ENCODE measurements around a stretch of chr7.

- PRO-cap, result no peak
Measured at GRCh38 chr7:3700789-3701269, 399.8 kb downstream of the SDK1 start.

DNA sequence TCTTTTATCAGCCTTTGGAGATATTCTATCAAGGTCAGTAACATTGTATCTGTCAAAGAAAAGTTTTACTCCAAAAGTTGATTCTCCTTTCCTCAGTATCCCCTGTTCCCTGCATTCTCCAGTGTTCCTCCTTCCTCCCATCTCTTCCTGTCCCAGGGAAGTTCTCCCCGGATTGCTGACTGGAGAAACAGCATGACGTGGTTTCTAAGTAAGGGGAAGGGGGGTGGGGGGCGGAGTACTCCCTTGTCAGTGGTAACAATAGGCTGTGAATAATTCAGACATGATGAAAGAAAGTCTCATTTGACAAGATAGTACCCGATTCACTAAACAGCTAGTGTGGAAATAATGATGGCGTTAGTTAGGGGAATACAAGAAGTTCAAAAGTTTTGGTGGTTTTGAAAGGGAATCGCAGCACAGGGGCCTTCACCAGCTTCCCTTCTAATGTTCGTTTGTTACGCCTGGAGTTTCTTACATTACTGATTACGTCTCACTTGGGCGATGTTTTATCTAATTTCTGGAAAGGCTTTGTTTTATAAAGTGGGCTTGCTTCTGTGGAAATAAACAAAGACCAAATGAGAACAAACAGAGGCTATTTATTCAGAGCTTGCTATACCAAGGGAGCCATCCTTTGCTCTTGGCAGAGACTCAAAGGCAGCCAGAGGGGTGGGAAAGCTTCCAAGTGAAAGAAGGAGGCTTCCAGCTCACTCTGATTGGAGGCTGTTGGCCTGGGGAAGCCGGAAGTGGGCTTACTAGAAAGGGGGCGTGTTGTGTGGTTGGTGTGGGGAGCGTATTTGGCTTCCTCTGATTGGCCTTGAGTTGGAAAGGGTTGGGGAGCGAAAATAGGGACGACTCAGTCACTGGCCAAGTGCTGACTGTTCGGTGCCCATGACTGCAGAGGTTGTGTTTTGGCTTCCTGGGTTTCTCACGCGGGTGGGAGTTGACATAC is 453.7 kb downstream of the SDK1 start:
- PRO-cap, result no peak

GRCh38 chr7:3943146-3943675 is 642.2 kb downstream of the SDK1 start:
- PRO-cap, result no peak

GRCh38 chr7:3943676-3944085 is 642.6 kb downstream of the SDK1 start:
- PRO-cap, result no peak

DNA sequence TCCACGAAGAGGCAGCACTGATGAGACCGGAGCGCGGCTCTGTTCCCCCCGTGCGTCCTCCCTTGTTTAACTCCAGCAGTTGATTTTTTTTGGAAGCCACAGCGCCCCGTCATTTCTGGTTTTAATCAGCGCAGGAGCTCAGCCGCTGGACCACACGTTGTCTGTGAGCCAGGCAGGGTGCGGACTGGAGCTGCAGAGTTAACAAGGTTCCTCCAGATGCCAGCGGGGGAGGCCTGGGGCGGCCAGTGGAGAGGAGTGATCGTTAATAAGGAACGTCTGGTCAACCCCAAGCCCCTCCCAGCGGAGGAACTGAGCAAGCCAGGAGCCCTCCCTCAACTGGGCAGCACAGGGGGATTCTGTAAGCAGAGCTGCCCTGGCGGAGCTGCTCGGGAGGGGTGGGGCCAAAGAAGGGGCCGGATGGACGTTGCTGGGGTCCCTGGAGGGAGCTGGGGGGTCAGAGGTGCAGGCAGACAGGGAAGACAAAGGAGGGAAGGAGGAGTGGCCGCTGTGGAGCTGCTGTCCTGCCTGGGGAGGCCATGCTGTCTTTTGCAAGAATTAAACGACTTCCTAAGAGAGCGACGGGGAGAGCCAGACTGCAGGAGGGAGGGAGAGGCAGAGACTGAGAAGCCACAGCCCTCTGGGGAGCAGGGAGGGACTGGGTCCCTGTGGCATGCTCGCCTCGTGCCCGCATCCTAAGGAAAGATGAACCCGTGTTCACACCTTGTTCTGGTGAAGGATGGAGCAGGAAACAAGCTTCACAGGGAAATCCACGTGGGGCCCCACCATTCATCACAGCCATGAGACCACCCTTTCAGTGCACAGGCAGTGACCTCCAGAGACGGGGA is 537.1 kb upstream of the FOXK1 start:
- PRO-cap, result no peak

GRCh38 chr7:4434052-4434727 is 247.9 kb upstream of the FOXK1 start:
- PRO-cap, result no peak

- PRO-cap, result no peak
Measured at GRCh38 chr7:4613884-4614358, 68.2 kb upstream of the FOXK1 start.

GRCh38 chr7:4641083-4641545 is 41.0 kb upstream of the FOXK1 start:
- PRO-cap, result no peak

GRCh38 chr7:4683872-4684621 is 2.0 kb downstream of the FOXK1 start:
- PRO-cap, result no peak

DNA sequence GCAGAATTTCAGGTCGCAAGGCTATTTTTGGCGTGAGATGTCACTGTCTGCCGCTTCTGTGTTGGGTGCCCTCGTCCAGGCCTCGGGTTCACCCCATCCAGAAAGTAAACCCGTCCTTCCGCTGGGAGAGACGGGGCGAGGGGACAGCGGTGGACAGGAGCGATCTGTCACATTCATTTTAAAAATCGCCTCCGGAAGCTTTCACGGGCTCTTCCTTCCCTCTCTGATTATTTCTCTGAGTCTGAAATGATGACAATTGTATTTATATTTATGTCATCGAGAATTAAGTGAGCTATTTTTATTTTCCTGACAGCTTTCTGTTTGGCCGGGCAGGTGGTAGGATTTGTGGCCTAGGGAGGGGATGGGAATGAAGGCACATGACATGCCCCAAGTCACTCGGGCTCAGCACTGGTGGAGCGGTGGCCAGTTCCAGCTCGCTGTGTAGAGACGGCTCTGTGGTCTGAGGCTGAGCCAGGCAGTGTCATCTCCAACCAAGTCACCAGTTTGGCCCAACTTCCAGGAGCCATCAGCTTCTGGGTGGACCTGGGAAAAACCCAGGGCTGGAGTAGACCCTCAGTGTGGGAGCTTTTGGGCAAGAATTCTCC is 40.6 kb upstream of the AP5Z1 start:
- PRO-cap, result no peak

DNA sequence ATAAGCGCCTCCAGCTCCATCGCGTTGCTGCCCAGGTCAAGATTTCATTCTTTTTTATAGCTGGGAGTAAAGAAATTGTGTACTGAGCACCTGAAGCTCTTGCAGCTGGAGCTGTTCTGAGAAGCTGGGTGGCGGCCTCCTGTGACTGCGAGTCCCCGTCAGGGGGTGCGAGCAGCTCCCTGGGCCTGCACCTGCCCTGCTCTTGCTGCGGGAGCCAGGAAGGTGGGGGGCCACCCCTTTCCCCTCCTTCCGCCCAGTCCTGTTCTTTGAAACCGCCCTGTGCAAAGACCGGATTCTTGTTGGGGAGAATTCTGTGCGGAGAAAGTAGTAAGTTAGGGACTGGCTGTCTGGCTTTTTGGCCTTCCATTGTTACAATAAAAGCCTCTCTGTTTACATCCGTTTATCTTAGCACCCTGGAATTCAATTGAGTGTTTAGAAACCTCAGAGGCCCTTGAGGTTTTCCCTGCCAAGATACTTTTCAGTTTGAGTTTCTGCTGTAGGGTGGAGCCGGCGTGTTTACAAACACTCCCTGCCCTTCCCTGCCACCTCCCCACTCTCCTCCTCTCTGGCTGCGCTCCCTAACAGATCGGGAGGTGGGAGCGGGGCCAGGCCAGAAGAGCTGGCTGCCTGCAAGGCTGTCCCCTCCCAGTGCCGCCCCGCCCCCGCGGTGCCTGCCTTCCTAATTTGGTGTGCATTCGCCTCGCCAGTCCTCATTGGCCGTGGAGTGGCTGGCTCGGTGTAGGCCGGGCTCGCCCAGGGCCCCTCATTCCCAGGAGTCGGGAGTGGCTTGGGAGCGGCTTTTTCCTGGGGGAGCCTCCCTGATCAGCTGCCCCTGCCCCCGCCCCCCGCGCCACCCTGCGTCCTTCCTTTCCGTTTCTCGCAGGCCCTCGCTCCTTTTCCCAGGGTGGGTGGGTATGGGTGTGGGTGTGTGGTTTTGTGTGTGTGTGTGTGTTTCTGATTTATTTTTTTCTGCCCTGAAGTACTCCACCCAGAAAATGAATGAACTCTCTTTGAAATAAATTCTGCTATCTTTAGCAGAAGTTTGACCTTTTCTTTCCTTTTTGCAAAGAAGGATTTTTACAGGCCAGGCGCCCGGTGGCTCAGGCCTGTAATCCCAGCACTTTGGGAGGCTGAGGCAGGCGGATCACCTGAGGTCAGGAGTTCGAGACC is 30.5 kb upstream of the AP5Z1 start:
- PRO-cap, result no peak

DNA sequence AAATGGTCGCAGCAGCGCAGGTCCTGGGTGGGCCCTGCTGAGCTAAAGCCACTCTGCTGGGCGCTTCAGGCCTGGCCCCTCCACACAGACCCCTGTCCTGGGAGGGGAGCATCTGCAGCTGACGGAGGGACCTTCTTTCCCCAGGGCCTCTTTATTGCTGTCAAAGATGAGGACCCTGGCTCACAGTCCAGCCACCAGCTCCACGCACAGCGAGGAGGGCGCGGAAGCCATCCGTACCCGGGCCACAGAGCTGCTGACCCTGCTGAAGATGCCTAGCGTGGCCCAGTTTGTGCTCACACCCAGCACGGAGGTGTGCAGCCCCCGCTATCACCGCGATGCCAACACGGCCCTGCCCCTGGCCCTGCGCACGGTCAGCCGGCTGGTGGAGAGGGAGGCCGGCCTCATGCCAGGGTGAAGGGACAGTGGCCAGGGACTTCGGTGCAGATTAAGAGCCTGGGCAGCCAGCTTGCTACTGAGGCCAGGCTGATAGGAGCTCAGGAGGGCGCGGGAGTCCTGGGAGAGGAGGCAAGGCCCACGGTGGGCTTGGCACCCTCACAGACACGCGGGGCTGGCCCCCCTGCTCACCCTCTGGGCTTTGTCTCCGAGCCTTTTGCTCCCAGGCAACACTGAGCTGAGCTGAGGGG is 15.7 kb downstream of the AP5Z1 start:
- PRO-cap, result no peak

- PRO-cap, result no peak
Measured at GRCh38 chr7:5212433-5212972, 22.5 kb downstream of the WIPI2 start.

- PRO-cap, result no peak
Measured at GRCh38 chr7:5313062-5313632, 30.4 kb downstream of the SLC29A4 start.

DNA sequence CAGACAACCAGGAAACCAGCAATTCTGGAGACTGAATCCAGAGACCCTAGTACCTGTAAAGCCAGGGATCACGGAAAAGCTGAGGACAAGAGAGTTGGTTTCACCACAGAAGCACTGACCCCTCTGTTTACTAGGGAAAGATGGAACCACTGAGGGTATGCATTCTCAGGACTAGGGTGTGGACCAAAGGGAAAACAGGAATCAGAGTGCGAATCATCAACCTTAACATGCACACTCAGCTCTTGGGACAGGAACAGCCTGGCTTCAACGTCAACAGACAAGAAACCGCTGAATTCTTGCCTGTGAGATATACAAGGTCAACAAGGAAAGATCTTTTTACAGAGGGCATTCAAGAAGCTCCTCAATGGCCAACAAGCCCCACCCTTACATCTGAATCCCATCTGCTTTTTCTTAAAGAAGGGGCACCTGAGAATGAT is 14.9 kb downstream of the TNRC18 start:
- PRO-cap, result no peak

GRCh38 chr7:5421588-5422615 is 1.7 kb downstream of the TNRC18 start:
- PRO-cap, result no peak

DNA sequence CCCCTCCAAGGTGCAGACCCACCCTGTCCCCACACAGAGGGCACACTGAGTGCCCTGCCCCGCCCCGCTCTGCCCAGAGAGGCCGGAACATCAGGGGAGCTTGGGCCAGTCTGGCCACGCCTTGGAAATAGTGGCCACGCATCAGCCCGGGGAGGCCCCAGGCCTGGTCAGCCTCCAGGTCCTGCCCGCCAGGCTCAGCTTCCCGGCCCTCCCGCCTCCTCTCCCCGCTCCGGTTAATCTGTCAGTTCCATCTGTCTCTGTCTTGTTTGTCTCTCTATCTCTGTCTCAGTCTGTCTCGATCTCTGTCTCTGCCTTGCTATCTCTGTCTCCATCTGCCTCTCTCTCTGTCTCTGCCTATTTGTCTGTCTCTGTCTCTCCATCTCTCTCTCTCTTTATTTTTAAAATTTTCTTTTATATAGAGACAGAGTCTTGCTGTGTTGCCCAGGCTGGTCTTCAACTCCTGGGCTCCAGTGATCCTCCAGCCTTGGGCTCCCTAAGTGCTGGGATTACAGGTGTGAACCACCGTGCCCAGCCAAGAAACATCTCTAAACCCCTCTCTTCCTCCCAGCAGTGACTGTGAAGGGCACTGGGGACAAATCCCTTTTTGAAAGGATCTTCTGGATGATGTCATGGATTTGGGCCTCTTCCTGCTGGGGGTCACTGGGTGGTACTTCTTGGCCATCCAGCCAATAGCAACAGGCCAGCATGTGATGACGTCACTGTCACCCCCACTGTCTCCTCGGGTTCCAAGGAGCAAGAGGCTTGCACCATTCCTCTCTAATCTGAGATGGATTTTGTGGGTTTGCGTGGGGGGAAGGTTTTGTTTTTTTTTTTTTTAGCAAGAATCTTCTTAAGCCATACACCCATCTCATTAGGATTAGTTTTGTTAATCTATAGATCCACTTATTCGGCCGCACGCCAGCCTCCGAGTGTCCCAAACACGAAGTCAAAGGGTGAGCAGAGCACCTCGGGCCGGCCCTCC is 29.1 kb upstream of the TNRC18 start:
- PRO-cap, result no peak

- PRO-cap, result no peak
Measured at GRCh38 chr7:5477886-5478769, 35.5 kb downstream of the FBXL18 start.

DNA sequence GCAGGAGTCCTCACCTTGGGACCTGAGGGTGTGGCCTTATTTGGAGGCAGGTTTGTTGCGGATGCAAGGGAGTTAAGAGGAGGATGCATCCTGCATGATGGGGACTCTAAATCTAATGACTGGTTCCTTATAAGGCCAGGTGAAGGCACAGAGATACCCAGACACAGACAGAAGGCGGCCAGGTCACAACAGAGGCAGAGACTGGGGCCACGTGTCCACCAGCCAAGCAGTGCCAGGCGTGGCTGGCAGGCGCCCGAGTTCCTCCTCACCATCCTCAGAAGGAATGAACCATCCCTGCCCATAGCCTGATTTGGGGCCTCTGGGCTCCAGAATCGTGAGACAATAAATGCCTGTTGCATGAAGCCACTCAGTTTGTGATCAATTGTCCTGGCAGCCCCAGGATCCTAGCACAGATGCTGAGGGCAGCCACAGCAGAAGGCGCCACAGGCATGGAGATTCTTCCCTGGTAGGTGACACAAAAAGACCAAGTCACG is 21.0 kb downstream of the FBXL18 start:
- PRO-cap, result no peak

- PRO-cap, result no peak
Measured at GRCh38 chr7:5528798-5528927, 1.7 kb downstream of the ACTB start.

All from neutrophil (primary cell).